ENCODE measurements around a stretch of chr5.

GRCh38 chr5:148967786-148968298 lies 95.0 kb downstream of the SH3TC2 start:
- RAMPAGE, total RNA: no peak

DNA sequence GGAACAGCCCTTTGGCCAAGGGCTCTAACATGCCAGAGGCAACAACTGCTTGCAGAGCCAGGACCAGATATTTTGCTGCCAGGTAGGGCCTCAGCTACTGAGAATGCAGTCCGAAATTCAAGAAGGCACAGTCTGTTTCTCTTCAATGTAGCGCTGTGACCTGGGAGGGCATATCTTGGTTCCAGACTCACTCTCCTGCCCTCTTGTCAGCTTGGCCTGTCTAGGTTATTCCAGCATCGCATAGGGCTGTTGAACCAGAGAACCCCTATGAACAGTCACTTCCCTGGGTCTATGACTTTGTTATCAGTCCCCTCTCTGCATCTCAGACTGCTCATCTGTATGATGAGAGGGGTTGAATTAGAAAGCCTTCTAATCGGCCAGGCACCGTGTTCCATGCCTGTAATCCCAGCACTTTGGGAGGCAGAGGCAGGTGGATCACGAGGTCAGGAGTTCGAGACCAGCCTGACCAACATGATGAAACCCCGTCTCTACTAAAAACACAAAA lies 1.5 kb downstream of the ABLIM3 start:
- RAMPAGE, total RNA: no peak

DNA sequence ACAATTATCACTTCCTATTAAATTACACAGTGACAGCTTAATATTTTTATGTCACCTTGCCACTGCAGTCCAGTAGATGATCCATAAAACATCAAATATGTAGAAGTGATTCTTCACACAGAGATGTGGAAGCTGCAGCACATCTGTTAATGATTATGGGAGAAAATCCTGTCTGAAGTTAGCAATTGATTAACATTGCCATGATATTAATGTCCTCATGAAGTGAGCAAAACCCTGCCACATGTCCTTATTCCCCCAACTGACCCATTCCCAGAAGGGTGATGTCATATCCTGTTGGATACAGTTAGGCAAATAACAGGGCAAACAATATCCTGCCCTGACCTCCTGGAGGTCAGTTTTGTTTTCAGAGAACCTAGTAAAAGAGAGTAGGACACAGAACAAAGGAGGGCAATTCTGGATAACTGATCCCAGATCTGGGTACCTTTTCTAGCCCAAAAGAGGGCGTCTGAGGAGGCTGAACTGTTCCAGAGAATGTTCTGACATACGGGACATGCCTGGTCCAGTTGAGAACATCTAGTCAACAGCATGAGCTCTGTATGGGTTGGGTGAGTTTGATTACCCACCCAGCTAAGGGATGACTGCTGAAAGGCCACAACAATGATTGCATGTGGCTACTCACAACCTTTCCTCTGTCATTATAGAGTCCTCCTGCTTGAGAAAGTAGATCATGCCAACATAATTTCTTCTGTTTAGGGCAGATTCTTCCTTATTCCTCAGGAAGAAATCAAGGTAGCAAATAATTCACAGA lies 11.1 kb downstream of the ABLIM3 start:
- RAMPAGE, total RNA: no peak

DNA sequence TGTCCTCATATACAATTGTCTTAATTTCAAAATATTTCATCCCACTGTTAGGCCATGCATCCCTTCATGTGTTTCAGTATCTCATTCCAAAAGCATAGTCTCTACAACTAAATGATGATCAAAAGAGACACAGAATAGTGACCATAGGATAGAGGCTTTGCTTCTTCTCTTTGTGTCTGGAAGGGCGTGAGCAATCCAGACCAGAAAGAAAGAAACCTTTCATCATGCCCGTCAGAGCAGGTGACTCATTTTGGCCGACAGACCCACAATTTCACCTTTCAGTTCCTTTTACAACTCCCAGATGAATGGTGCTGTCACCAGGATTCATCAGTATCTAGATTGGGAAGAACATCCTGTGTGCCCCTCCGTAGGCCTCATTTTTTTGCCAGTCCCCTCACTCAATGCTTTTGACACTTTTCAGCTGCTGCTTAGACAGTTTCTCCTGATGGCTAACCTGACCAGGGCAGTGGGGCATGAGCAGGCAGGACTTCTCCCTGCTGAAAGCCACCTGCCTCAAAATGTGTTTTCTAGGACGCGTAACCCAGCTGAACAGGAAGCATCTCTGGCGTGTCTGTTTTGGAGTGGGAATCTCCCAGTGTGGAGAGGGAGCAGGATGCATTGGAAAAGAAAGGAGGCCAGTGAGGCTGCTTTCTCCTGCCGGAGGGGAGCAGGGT lies 21.2 kb downstream of the ABLIM3 start:
- RAMPAGE, total RNA: no peak

DNA sequence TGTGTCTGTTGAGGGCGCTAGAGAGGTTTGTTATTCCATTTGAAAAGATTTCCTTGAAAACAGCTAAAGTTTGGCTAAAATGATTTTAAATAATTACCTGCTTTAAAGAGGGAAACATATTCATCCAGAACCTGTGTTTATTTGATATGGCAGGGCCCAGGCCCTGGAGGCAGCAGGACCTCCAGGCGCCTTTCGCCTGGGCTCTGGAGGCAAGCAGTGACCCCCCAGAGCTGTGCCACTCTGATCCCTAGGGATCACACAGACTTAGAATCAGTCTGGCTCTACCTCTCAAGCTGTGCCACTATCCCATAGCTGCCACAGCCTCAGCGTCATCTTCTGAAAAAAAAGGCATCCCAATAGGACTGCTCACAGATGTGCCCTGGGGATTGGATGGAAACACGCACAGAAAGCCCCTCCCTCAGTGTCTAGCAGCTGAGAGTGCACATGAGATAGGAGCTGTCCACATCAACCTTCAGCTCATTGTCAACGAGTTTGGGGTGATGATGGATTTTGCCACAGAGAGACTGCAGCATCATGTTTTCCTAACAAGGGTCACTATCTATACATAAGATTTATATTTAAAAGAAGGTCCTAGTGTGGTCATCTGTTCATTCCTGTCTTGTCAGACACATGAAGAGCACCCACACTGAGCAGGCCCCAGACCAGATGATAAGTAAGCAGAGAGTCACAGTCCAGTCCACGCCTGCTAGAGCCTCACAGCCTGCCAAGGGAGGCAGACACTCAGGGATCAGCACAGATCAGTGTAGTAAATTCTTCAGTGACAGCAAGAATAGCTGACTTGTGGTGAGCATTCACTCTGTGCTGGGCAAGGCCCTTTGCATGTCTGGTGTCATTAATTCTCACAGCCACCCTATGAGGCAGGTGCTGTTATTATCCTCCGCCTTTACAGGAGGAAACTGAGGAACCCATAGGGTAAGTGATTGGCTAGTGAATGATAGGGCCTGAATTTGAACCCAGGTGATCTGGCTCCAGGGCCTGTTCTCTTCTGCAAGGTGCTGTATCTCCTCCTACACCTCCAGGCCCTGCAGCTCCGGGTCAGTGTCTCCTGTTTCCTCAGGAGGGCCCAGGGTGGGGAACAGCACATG lies 25.8 kb downstream of the AFAP1L1 start:
- RAMPAGE, total RNA: no peak

DNA sequence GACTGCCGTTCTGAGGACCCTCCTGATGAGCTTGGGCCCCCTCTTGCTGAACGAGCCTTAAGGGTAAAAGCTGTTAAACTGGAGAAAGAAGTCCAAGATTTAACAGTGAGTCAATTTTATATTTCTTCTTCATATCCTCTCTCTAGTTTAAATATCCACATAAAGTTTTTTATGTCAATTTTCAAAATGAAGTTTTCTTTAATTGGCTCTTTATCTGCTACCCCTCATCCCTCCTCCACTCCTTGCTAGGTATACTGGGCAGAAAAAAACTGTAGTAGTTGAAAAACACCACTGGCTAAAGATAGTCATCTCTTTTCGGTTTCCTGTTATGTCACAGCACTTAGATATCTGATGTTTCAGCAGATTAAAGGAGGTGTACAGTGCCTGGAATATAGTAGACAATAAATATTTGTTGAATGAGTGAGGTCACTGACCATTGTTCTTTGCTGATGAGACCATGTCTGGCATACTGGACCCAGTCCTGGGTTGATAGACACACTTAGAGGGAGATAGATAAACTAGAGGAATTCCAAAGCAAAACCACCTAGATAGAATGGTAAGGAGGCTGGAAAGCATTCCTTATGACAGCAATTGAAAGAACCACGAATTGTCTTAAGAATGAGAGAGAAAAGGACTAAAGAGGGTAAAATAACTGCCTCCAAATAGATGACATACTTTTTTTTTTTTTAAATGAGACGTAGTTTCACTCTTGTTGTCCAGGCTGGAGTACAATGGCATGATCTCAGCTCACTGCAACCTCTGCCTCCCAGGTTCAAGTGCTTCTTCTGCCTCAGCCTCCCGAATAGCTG lies 3.2 kb downstream of the GRPEL2 start:
- RAMPAGE, total RNA: no peak

GRCh38 chr5:149368145-149368927 lies 10.5 kb downstream of the PCYOX1L start:
- RAMPAGE, total RNA: no peak

- RAMPAGE, total RNA: no peak
These were observed 8.1 kb upstream of the IL17B start for GRCh38 chr5:149386860-149387904.

DNA sequence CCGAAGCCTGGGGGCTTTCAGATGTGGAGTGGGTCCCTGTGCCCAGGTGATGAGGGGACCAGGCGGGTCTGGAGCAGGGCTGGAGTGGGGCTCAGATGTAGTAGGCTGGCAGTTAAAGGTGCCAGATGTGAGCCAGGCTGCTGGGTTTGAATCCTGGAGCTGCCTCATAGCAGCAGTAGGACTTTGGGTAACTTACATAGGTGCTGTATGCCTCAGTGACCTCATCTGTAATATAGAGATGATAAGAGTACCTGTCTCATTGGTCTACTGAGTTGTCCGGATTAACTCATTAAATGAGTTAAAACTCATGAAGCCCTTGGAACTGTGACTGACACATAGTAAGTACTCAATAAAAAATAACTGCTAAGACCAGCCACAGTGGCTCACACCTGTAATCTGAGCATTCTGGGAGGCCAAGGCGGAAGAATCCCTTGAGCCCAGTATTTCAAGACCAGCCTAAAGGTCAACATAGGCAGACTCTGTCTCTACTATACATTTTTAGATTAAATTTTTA lies 32.2 kb upstream of the IL17B start:
- RAMPAGE, total RNA: no peak

- RAMPAGE, total RNA: no peak
These were observed 35.3 kb upstream of the IL17B start for GRCh38 chr5:149414133-149415078.

- RAMPAGE, total RNA: no peak
These were observed 84.7 kb downstream of the CSNK1A1 start for GRCh38 chr5:149466222-149467290.

GRCh38 chr5:149471423-149472234 lies 79.6 kb downstream of the CSNK1A1 start:
- RAMPAGE, total RNA: no peak

- RAMPAGE, total RNA: no peak
These were observed 40.3 kb downstream of the ARHGEF37 start for GRCh38 chr5:149621488-149622101.

DNA sequence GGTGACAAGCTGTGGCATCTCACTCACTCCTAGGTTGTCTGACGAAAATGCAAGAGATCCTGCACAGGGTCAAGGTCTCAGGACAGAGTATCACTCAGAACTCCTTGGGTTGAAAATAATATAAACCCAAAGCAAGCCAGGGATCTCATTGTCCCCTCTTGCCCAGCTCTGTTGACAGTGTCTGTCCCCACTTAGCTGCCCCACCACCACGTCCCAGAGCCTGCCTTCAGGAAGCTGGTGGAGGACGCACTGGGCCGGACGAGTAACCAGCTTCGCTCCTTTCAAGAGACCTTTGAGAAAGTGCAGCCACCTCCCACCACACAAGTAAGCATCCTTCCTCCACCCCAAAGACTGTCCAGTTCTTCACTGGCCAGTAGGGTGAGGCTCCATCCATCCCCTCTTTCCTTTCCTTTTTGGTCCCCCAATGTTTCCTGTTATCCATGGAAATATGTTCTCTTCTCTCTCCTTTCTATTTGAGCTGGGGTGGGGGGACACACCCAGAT lies 42.6 kb downstream of the ARHGEF37 start:
- RAMPAGE, total RNA: no peak

DNA sequence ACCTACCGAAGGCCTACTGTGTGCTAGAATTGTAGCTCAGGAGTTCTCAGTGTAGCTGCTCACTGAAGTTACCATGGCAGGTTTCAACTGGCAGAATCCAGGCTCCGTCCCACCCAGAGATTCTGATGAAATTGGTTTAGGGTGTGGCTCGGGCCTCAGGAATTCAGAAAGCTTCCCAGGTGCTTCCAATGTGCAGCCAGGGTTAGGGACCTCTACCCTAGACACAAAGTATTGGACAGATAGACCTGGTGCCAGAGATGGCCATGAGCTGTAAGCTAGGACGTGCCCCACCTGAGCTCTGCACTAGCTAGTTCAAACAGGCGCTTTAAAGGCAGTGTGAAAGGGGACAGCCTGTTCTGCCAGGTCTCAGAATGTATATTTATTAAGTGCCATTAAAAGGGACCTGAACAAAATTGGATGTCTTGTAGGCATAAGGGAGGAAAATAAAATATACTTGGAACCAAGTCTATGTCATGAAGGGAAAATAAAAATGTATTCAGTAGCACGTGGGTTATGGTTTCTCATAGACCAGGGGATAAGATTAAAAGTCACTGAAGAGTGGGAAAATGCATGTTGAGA lies 52.8 kb downstream of the ARHGEF37 start:
- RAMPAGE, total RNA: no peak

GRCh38 chr5:149728271-149728587 lies 1.9 kb upstream of the PPARGC1B start:
- RAMPAGE, total RNA: no peak

DNA sequence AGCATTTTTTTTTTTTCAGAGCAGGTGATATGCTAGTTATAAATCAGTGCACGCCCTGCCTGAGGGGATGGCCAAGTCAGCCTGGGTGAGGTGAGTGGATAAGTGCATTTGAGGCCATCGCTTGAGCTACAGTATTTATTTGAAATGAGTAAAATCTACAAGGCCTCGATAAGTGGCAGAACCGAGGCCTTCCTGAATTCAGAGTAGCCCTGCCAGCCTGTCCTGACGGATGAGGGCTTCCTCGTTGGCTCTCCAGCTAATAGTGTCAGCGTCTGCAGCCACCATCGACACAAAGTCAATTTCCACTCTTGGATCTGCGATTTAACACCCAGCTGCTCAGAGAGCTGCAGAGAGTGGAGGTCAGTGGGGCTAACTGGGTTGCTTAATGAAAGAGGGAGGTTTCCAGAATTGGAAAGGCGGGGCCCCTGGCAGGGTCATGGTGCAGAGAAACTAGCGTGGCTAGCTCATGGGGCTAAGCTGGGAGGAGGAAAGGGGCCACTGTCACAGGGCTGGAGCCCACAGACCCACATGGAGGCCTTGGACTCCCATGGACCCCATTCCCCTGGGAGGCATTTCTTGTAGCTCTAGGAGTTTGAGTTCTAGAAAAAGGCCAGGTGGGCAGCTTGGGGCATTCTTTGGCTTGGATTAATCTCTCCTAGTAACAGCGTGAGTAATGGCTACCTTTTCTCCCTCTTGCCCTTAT lies 27.4 kb downstream of the PPARGC1B start:
- RAMPAGE, total RNA: no peak

DNA sequence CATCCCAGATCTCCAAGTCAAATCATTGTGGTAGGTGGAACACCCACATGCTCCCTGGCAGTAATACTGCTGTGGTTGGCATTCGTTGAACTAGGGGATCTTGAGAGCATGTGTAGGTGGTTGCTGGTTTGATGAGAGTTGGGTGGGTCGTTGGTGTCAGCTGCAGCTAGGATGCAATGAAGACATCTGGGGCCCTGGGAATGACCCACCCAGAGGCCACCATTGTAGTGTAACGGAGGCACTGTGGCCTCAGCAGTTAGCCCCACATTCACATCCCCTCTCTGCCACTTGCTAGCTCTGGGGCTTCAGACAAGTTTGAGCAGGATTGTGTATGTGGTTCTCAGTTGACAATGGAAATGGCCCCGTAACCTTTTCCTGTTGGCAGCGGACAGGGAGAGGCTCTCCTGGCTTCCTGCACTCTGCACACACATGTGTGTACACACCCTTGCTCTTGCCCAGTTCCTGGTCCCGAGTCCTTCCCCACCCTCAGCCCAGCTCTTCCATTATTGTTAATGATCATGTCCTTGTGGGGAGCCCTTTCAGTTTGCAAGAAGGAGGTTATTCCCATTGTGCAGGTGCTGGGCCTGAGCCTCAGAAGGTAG lies 46.5 kb downstream of the PPARGC1B start:
- RAMPAGE, total RNA: no peak

- RAMPAGE, total RNA: no peak
These were observed 52.5 kb downstream of the PPARGC1B start for GRCh38 chr5:149782447-149783137.

GRCh38 chr5:149836052-149837045 lies 106.2 kb downstream of the PPARGC1B start:
- RAMPAGE, total RNA: no peak